Esophagus squamous epithelium (tissue), 4 donors: ENCODE measurements around a stretch of chr7.

DNA sequence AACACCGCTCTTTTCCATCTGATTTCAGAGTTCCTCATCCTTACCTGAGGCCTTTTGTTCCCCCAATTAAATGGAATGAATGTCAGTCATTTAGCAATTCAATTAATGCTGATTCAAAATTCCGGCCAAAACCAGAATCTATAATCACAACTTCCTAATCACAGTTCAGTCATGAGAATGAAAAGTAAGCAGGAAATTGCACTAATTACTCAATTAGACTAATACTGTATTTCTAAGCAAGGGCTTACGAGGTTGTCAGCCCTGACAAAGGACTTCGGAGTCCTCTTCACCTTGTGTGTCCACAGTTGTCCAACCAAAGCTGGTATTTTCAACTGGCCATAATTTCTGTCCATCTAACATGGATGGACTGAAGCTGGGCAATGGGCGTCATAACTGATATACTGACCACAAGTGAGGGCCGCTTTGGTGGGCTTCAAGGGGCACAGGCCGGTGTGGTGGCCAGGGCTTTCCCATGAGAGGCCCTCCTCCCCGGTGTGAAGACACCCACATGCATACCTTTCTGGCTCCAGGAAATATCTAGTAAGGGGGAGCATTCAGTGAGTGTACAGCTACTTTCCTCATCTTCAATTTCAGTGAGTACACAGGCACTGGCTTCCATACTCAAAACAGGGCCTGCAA lies 17.5 kb downstream of the CPA1 start:
- PRO-cap: no peak
- RAMPAGE, long total RNA, 4 experiments: start-site peak on the minus strand in 1 of 4 experiments, centred at position 334 of the sequence, 5 reads per replicate

DNA sequence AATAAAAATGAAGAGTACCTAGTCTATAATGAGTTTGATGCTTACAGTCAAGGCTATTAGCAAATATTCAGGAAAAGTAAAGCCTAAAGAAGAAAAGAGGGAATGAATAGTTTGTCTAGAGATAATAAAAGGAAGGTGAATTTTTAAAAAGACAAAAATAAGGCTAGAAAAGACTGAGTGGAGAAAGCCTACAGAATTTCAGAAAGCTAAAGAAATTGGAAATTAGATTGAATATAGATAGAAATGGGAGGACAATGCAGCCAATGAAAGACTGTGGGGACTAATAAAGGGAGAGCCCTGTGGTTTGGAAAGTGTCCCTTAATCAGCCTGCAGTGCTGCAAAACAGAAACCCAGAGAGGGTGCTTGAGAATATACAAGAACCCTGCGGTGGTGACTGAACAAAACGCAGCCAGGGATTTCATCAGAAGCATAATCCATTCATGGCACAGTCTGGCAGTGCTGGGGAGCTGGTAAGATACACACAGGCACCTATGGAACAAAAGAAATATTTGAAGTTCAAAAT lies 19.2 kb downstream of the CEP41 start:
- PRO-cap: no peak
- RAMPAGE, long total RNA, 4 experiments: no peak in any of the 4 experiments

DNA sequence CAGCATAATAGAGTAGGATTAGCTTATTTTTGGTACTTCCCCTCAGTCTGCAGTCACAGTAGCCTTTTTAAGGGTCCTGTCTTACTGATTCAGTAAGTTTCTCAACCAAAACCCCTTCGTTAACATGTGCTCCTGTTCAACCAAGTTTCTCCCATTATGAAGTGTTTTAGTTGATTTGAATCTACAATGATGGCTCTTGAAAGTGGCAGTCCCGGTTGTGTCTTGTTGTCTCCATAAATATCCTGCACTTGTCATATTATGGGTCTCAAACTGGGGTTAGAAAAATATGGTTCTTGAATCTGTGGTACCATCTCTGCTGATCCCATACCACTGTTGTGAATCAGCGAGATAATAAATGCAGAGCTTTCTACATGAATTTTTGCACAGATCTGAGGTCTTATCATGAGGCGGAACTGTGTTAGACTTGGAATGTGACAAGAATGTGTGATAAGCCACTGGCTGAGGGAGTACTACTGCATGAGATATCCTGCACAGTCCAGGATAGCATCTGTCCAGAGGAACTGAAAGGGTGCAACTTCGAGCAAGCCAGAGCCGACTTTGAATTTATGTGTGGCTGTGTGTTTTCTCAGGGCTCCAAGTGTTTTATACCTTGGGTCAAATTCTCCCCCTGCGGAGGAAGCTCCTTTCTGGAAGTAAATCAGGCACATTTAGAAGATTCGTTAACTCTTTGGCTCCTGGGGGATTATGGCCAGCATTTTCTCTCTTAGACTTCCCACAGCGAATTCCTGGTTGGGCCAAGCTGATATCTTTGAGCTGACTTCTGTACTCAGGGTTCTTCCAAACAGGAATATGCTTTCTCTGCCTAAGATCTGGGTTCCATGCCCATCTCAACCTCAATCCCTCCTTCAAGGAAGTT lies 2.8 kb upstream of the MEST start:
- PRO-cap: no peak
- RAMPAGE, long total RNA, 4 experiments: no peak in any of the 4 experiments

- PRO-cap: no peak
- RAMPAGE, long total RNA, 4 experiments: no peak in any of the 4 experiments
Observed at GRCh38 chr7:130490066-130490745, 1.7 kb upstream of the MEST start.

- PRO-cap: no peak
- RAMPAGE, long total RNA, 4 experiments: no peak in any of the 4 experiments
Observed at GRCh38 chr7:130513961-130514987, 22.4 kb downstream of the MEST start.

DNA sequence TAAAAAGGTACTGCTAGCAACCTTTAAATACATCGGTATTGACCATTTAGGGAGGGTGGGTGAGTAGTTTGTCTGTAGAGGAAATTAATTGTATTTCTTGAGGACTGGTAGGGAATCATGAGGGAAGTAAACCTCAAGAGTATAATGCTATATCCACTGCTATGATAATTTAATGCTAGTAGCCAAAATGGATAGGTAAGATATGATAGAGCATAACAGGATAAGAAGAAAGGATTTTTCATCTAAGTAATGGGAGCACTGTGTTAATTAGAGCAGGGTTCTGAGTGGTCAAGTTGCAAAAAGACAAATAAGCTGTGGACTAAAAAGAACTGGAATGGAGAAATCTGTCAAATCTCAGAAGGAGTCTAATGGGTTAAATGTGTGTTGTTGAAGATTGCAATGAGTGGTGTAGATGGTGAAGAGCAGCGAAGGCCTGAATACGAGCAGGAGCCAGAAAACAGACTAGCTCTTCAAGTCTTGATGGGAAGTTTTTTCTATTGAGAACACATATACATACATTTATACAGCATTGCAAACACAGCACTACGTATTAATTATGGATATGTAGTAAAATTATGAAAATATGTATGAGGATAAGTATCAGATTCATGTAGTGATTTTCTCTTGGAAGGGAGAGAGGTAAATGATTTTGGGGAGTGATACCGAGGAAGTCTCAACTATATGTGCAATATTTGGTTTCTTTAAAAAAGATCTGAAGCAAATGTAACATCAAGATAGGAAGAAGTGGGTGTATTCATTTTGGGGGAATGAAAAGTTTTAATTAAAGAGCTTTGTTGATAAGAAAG lies 25.9 kb downstream of the MEST start:
- PRO-cap: no peak
- RAMPAGE, long total RNA, 4 experiments: no peak in any of the 4 experiments

DNA sequence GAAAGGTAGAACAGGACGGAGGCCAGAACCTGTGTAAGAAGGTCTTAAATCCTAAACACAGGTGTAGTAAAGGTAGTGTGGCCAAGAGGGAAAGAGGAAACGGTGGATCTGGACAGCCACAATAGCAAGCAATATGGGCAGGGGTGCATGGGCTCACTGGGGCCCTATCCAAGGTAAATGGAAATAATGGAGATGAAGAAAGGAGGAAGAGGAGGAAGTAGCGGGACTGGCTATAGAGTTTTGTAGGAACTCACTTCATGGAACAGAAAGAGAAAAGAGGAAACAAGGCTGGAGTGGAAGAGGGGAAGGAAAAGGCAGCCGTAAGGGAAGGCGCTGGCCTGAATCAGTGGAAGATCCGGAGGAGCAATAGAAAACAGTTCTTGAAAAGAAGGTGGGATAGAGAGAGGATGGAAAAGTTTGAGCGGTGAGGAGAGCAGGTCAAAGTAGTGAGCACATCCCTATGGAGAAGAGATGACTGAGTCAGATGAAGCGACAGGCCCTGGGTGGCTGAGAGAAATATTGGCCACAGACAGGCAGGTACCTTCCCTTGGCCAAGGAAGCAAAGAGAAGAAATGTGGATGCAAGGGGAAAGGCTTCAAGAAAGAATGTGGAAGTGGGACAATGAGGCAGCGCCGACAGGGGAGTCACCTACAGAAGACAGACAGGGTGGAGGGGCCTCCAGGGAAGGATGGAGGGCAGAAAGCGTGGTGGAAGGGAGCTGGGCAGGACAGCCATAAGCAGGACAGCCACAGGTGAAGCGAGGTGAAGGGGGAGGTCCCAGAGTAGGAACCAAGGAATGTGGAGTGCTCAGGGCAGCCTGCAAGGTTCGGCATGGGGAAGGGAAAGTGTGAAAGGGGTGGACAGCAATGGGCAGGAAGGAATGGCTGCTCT lies 43.0 kb downstream of the MEST start:
- PRO-cap: no peak
- RAMPAGE, long total RNA, 4 experiments: no peak in any of the 4 experiments

- PRO-cap: no peak
- RAMPAGE, long total RNA, 4 experiments: no peak in any of the 4 experiments
Observed at GRCh38 chr7:130875020-130875708, 141.2 kb upstream of the KLF14 start.

- PRO-cap: no peak
- RAMPAGE, long total RNA, 4 experiments: no peak in any of the 4 experiments
Observed at GRCh38 chr7:130900822-130901197, 166.8 kb upstream of the KLF14 start.

GRCh38 chr7:130910648-130911706 lies 177.0 kb upstream of the KLF14 start:
- PRO-cap: bidirectional peak, plus-strand start at chr7:130911089, minus-strand start at chr7:130910925; bidirectional peak, plus-strand start at chr7:130911430, minus-strand start at chr7:130911379
- RAMPAGE, long total RNA, 4 experiments: no peak in any of the 4 experiments

GRCh38 chr7:130938085-130939163 lies 204.4 kb upstream of the KLF14 start:
- PRO-cap: bidirectional peak, plus-strand start at chr7:130939028, minus-strand start at chr7:130938538
- RAMPAGE, long total RNA, 4 experiments: no peak in any of the 4 experiments

DNA sequence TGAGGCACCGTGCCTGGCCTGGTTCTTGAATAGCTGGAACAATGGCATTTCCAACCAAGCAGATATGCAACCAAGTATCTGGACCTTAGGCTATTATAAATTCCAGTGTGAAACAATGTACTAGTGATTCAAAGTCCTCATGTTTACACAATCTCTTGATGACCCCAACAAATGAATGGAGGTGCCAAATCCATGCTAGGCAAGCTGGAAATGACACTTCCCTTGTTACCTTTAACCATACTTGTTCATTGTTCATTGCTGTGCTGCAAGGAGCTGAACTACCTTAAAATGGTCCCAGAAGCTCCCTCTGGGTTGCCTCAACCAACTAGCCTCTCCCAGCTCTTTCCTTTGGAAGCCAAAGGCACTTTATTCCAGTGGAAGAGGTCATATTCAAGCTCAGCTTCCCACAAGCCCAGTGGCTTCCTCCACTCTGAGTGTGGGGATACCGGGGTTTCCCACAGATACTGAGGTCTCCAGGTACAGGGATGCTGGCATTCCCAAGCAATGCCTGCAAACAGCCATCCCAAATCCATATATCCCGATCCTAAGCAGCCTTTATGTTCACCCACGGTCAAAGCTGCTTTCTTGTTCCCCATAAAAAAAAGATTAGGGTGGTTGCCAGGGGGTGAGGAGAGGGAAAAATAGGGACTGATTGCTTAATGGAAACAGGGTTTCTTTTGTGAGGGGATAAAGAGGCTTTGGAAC lies 282.4 kb upstream of the KLF14 start:
- PRO-cap: no peak
- RAMPAGE, long total RNA, 4 experiments: no peak in any of the 4 experiments

GRCh38 chr7:131018525-131019110 lies 284.6 kb upstream of the KLF14 start:
- PRO-cap: no peak
- RAMPAGE, long total RNA, 4 experiments: no peak in any of the 4 experiments

DNA sequence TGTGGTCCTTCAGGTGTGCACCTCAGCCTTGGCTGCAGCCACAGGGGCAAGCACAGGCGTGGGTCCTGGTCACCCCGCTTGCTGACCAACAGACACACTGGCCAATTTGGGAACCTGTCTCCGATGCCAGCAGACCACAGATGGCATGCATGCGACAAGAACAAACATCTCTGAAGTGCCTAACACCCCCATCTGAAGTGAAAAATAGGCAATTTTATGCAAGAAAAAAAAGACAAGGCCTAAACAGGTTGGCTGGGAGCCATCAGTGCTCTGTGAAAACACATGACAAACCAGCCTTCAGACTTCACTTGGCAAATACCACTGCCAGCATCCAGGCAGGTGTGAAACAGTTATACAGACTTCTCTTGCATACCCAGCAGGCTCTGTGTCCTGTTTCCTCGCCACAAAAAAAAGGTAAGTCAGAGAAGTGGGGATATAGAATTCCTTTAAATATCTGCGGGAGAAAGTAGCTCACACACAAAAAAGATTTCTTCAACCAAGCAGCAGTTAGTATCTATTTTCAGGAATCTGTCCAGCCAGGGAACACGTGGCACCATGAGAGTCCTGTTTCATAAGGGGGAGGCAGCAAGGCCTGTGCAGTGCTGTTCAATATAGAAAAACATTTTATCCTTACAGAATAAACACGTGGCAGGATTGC lies 293.4 kb upstream of the MKLN1 start:
- PRO-cap: no peak
- RAMPAGE, long total RNA, 4 experiments: no peak in any of the 4 experiments

DNA sequence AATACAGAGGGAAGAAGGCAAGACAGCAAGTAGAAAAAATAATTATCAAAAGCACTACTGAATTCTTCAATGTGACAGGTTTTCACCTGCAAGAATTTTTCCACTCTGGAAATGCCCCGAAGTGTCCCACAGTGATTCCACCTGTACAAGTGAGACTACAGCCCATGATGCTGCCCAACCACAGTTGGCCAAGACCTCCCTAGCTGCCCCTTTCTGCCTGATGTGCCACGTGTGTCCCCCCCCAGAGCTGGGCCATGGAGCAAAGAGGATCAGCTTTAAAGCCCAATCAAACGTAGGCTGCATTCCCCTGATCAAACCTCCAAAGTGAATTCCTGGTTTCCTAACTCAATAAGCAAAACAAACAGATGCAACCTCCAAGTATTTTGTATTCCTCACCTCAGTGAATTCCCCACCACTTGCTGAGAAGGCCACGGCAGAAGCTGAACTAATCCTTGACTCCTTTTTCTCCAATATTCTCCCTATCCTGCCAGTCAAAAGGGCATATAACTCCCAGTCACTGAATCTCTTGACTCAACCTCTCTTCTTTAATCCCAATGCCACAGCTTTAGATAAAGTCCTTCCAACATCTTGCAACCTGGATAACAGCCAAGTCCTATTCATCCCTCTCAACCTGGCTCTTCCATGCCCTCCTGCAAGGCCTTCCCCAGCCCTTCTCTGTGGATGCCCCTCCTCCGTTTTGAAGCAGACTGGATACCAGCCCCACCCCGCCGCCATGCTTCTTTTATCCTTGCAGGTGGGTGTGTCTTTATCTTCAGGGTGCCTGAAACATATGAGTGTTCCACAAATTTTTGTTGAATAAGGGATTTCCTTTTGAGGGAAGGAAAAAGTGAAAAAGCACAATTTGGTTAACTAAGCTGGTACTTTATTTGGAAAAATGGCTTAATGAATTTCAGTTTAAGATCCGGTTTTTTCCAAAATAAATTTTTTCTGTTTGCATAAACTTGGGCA lies 285.2 kb upstream of the MKLN1 start:
- PRO-cap: no peak
- RAMPAGE, long total RNA, 4 experiments: no peak in any of the 4 experiments

DNA sequence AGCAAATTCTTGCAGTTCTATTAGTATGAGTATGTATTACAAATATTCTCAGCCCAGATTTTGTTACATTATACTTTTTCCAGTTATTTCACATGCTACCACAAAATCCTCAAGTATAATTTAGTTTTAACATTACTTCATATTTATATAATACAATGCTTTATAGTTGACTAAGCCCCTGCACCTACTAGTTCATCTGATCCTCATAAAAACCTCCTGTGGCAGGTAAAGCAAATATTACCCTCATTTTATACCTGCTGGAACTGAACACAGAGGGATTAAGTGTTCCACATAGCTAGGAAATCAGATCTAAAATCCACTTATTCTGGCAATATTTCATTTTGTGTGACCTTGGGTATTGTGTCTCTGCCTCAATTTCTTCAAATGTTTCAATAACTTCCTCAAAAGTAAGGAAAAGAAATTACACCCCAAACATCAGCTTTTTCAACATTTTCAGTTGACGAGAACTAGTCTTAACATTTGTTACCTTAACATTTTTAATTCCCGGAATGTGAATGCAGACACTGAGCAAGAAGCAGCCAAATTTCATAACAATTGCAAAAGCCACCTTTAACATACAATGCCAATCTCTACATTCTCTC lies 279.7 kb upstream of the MKLN1 start:
- PRO-cap: no peak
- RAMPAGE, long total RNA, 4 experiments: no peak in any of the 4 experiments

- PRO-cap: no peak
- RAMPAGE, long total RNA, 4 experiments: no peak in any of the 4 experiments
Observed at GRCh38 chr7:131075800-131076508, 251.7 kb upstream of the MKLN1 start.

DNA sequence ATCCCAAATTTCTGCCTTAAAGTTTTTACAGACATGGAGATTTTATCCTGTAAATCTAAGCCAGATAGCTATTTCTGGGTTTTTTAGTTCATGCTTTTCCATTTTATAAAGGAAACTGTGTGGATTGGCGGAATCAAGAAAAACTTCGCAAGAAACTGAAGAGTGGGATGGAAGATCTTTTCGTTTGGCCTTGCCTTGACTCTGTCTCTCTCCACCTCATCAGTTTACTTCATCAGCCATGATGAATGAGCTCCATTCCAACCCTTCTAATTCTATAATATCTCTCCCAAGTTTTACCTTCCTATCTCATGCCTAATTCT lies 218.5 kb upstream of the MKLN1 start:
- PRO-cap: no peak
- RAMPAGE, long total RNA, 4 experiments: no peak in any of the 4 experiments

DNA sequence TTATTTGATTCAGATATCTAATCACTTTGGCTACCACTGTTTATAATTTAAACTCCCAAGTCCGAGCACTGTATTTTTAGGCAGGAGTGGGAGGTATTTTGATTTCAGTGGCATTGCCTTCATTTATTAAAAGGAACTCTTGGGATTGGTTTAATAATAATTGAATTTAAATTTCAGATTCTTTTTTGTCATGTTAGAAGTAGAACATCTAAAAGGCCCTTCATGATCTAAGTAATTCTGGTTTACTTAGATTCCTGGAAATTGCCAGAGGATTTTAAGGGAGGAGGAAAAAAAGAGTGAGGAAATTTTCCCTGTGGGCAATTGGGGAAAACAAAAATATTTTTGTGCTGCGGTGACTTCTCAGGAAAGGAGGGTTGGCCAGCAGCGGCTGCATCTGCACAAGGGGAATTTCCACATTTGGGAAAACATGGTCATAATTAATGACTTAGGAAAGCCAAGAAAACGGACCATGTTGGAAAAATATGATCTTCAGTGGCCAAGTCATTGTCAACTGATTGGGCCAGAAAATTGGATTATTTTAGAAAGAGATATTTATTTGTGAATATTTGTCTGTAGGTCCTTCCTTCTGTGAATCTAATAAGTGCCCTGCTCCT lies 124.5 kb upstream of the MKLN1 start:
- PRO-cap: no peak
- RAMPAGE, long total RNA, 4 experiments: no peak in any of the 4 experiments

DNA sequence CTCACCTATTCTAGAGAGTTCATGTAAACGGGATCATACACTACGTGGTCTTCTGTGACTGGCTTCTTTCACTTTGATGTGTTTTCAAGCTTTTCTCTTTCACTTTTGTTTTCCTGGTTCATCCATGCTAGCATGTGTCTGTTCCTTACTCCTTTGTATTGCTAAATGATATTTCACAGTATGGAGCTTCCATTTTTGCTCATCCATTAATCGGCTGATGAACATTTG lies 33.8 kb downstream of the PODXL start:
- PRO-cap: no peak
- RAMPAGE, long total RNA, 4 experiments: no peak in any of the 4 experiments